NCI-H460 (cell line): ENCODE measurements around a stretch of chr10.

GRCh38 chr10:58273365-58273790 lies 4.4 kb downstream of the CISD1 start:
RAMPAGE:
- cytosol, long total RNA, result no peak
- long total RNA, result no peak
- nucleus, long total RNA, result no peak

RAMPAGE:
- cytosol, long total RNA, result no peak
- long total RNA, result no peak
- nucleus, long total RNA, result no peak
Measured at GRCh38 chr10:59362051-59362343, 352 bp downstream of the FAM13C start.

RAMPAGE:
- cytosol, long total RNA, result no peak
- long total RNA, result no peak
- nucleus, long total RNA, result no peak
Measured at GRCh38 chr10:59688716-59689272, 20.9 kb downstream of the SLC16A9 start.

GRCh38 chr10:59907716-59909001 lies 1.8 kb upstream of the CCDC6 start:
RAMPAGE:
- cytosol, long total RNA, result no peak
- long total RNA, result no peak
- nucleus, long total RNA, result no peak

GRCh38 chr10:60138784-60139252 lies 232.5 kb upstream of the CCDC6 start:
RAMPAGE:
- cytosol, long total RNA, result no peak
- long total RNA, result no peak
- nucleus, long total RNA, result no peak

DNA sequence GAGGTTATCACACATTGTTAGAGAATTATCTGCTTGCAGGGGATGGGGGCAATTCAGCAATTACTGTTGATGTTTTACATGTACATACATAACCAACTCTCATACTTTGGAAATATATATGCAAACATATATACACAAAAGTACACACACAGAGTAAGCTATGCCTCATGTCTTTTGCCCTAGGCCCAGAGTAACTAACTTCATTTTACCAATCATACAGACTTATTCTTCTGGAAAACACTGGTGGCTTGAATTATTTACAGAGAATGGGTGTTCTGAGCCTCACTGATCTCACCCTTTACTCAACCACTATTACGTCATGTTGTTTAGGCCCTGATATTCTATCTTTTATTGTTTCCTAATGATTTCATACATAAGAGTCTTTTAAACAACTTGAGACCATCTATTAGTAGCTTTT lies 43.1 kb downstream of the ANK3 start:
RAMPAGE:
- cytosol, long total RNA, result no peak
- long total RNA, result no peak
- nucleus, long total RNA, result no peak

DNA sequence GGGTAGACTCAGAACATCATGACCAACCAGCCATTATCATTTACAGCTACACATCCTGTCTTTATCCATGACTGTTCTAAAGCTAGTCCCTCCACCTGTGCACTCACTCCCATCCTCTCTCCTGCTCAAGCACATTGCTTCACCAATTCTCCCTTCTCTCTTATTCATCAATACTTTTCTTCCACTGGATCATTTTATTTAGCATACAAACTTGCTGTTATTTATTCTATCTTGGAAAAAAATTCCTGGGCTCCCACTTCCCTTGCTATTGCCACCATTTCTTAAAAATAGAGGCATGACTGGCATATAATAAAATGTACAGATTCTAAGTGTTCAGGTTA lies 100.8 kb upstream of the ANK3 start:
RAMPAGE:
- cytosol, long total RNA, result no peak
- long total RNA, result no peak
- nucleus, long total RNA, result no peak

DNA sequence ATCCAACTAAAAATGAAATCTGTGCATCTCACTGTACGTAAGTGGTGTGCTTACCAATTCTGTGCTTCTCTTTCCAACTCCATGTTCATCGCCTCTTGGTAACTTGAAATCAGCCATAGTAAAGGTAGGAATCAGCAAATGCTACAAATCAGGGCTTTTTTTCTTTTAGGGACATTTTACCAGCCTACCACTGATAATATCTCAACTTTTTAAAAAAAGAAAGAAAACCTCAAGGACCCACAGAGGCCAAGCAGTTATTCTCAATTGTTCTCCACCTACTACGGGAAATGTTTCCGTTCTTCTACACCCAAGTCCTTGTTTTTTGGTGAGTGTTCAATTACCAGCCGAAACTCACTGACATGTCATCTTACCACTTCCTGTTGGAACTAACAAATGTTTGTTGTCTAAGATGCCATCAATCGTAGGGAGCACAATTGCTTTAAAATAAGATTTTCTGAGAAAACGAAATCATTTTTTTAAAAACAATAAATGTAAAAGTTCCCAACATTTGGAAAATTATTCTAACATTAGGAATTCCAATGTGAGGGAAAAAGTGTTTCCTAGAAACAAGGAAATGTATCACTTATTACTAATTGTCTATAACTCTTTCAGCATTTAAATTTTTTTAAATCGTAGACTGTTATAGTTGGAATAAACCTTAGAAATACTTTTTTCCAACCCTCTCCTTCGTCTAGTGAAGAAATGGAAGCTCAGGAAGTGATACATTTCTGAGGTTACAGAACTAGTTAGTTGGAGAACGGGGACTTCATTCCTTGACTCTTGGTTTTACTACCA lies 50.1 kb upstream of the CDK1 start:
RAMPAGE:
- cytosol, long total RNA, result no peak
- long total RNA, result no peak
- nucleus, long total RNA, result no peak

DNA sequence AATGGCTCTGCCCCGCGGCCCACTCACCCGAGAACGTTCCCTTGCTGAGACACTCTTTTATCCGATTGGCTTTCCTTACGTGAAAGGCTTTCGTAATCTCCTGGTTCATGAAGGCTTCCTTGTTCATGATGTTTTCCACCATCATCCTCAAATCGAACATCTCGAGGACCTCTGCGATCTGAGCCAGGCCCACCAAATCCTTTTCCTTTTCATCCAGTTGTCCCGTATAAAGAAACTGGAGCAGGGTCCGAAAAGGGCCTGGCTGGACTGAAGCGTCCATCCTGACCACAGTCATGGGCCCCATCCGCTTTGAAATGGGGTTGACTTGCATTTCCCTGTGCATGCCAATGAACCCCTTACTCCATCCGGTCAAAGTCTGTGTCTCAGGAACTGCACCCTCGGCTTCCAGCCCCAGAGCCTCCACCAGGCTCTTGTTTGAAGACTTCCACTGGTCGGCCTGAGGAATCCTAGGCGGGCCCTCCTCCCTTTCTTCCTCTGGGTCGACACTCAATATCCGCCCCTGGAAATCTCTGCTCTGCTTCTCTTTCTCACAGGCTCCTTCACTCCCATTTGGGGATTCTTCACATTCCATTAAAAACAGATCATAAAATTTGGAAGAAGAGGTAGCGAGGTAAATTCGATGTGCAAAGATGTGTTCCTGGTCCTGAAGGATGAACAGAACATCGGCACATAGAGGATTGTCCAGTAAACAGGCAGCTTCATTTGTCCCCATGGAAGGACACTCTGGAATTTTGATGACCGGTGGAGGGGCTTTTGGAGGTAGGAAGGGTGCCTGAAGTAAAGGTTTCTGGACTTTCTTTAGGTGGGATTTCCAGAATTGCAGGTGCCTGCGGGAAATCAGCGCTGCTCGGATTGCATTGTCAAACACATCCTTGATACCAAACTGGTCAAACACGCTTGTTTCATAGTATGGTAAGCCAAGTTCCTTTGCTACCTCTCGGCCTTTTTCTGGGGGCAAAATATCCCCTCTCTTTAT lies 55.5 kb downstream of the RHOBTB1 start:
RAMPAGE:
- cytosol, long total RNA, result no peak
- long total RNA, result no peak
- nucleus, long total RNA, result no peak

DNA sequence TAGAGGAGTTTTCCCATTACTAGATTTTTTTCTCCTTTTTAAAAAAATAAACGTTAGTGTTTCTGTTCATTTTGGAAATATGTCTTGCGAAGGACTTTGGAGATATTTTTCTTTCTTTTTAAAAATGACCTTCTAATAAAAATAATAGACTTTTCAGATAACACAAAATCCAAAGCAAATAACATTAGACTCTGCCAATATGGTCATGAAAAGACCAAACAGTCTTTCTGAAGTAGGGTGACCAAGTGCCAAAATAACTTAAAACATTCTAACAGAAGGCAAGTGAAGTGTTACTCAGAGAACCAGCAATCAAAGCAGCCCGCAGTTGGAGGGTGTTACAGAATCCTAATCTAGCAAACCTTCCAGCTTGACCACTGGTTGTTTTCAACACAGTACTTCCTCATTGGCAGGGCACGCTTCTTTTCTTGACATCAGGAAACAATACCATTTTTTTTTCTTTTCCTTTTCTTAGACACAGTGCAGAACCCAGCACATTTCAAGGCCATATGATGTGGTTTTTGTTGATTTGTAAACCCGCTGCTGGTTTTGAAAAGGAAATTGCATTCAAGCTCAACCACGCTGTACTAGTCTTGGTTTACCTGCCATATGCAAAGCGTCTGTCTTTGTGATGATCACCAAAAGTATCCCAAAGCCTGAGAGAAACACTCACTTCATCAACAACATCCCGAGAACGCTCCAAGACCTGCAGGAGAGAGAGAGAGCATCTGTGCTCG lies 33.5 kb downstream of the RHOBTB1 start:
RAMPAGE:
- cytosol, long total RNA, result no peak
- long total RNA, result no peak
- nucleus, long total RNA, result no peak

RAMPAGE:
- cytosol, long total RNA, result no peak
- long total RNA, result no peak
- nucleus, long total RNA, result no peak
Measured at GRCh38 chr10:60998784-60999332, 54.9 kb upstream of the RHOBTB1 start.

RAMPAGE:
- cytosol, long total RNA, result no peak
- long total RNA, result no peak
- nucleus, long total RNA, result no peak
Measured at GRCh38 chr10:61000673-61001942, 57.1 kb upstream of the RHOBTB1 start.

RAMPAGE:
- cytosol, long total RNA, result no peak
- long total RNA, result no peak
- nucleus, long total RNA, result no peak
Measured at GRCh38 chr10:61465761-61466300, 12.7 kb upstream of the TMEM26 start.

RAMPAGE:
- cytosol, long total RNA, result no peak
- long total RNA, result no peak
- nucleus, long total RNA, result no peak
Measured at GRCh38 chr10:61896956-61897403, 4.5 kb upstream of the ARID5B start.

RAMPAGE:
- cytosol, long total RNA, result no peak
- long total RNA, result no peak
- nucleus, long total RNA, result no peak
Measured at GRCh38 chr10:61897455-61898164, 3.9 kb upstream of the ARID5B start.

DNA sequence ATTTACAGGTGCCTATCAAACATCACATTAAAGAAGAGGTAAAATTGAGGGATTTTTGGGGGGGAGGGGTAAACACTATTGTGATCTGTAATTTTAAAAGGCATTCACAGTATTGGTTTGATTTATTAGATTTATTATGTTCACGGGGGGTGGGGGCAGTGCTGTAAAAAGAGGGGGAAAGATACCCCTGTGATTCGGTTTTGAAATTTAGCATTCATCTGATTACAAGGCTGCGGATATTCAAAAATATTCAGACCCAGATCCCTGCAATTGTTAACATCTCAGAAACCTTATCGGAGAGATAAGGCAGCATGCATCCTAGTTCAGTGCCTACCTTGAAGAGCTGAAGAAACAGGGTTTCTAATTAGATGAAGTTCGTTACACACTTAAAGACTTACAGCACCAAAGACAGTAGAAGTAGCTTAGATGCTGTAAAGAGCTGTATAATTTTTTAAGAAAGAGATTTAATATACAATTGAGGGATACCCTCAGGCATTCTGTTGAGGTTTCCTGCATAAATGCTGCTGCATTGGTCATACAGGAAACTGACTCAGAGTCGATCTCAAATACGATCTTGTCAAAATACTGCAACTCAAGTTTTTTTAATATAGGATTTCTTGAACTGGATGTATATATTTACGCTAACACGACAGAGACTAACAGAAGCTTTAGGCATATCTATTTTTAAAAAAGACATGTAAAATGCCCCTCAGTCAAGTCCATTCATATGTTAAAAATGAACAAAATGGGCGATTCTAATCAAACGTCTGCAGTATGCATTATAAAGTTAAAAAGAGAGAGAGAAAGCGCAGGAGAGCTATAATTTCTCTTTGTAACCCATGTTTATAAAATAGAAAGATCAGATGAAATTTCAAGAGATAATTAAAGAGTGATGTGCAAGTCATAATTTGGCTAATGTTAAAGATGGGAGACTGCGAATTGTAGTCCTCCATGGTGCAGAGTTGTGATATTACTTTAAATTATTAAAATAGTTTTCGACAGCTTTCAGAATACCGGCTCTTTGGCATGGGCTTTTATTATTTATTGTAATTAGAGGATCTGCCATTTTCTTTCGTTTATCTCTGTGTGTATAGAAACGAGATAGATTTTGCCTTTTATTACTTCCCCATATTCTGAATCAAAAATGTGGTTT lies 2.4 kb upstream of the ARID5B start:
RAMPAGE:
- cytosol, long total RNA, result no peak
- long total RNA, result no peak
- nucleus, long total RNA, result no peak

DNA sequence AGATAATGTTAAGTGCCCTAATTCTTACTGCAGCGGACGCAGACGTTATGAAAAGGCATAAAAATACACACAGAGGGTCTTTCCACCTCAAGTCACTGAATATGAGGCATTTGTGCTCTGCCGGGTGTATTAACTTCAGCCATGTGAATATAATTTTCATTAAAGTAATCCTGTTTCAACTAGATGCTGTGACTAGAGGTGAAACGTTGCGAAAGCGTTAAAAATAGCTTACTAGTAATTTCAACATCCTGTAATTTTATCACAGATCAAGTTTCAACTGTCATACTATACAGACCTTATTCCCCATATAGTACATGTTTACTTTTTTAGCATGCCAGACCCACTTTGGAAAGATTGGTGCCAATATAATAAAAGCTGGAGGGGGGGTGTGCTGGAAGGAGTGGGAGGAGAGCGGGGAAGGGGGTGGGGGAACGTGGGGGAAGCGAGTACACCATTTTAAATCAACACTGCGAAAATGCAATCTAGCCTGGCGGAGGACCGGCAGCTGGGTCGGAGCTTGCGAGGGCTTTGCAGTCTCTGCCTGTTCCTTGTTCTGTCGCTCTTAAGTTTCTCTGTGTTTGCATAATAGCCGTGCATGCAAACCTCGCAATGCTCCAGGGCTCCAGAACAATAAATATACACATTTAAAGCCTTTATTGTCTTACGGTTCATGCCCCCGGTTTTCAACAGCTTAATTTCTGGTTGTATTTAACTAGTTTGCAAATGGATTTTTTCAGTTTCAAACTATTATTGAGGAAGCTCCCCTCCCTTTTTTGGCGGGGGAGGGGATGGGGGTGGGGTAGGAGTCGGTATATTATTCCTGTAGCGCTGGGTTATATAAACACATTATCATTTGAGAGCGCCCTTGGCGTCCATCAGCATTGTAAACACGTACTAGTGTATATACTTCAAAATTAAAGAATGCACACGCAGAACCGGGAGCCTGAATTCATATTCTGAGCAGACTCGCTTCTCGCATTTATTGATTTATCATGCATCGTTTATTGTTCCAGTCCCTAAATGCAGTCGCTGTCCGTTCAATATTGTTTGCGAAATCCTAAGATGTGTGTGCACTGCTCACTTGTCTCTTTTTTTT lies 1.3 kb upstream of the ARID5B start:
RAMPAGE:
- cytosol, long total RNA, result no peak
- long total RNA, result no peak
- nucleus, long total RNA, result no peak

RAMPAGE:
- cytosol, long total RNA, result no peak
- long total RNA, result no peak
- nucleus, long total RNA, result no peak
Measured at GRCh38 chr10:61923256-61923784, 21.8 kb downstream of the ARID5B start.

RAMPAGE:
- cytosol, long total RNA, result no peak
- long total RNA, result no peak
- nucleus, long total RNA, result no peak
Measured at GRCh38 chr10:62011542-62011874, 110.0 kb downstream of the ARID5B start.

RAMPAGE:
- cytosol, long total RNA, result no peak
- long total RNA, result no peak
- nucleus, long total RNA, result no peak
Measured at GRCh38 chr10:62043215-62043913, 141.9 kb downstream of the ARID5B start.